LUHMES (cell line): Measurements from ENCODE around the genes NUP214 and PLPP7.

GRCh38 chr9:130499655-130500416 lies 55.1 kb downstream of the ASS1 start:
- PRO-cap = no peak

DNA sequence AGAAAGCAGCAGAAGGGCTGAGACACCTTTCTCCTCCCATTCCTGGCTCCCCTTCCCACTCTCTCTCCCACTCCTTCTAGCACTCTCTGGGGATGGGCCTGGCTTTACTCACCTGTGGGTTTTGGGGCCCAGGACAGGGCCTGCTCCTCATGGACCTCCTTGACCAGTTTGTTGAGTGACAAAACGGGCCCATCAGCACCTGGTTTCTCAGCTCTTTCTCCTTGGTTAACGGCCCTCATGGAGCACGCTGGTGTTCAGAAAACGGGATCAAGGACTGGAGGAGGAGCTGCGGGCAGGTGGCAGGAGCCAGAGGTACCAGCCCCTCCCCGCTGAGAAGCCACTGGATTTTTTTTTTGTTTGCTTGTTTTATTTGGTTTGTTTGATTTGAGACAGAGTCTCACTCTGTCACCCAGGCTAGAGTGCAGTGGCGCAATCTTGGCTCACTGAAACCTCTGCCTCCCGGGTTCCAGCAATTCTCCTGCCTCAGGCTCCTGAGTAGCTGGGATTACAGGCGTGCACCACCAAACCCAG lies 32.1 kb upstream of the FUBP3 start:
- PRO-cap = no peak

DNA sequence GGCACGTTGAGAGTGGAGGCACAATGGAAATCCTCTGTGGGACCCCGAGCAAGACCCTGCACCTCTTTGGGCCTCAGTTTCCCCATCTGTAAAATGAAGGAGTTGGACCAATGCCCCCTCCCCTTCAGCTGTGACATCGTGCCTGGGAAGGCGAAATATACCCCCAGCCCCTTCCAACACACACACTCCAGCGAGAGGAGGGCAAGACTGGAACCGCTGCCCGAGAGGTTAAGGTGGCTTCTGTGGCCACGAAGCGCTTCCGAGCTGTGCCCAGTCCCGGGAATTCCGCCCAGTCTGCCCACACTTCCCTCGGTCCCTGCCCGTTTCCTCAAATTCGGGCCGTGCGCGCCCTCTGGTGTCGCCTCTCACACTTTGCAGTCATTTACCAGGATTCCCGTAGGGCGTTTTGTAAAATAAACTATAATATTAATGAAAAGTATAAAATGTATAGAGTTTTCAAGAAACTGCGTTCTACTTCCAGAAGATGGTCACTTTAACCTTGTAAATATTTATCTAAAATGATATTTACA lies 11.2 kb upstream of the EXOSC2 start:
- PRO-cap = no peak

DNA sequence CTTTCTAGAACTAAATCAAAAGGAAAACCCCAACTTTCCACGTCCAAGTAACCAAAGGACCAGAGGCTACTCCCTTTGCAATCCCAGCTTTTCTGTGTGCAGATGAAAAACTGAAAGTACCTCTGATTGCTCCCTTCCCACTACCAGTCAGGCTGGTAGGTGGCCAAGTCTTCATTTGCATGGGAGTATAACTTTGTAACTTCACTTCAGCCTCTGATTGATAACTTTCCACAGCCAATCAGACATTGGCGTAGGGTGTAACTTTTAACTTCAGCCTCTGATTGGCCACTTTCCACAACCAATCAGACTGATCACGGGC lies 3.7 kb upstream of the EXOSC2 start:
- PRO-cap = bidirectional peak, plus-strand start outside the sequence, minus-strand start at position 162 of the sequence

GRCh38 chr9:130701179-130701965 lies 7.8 kb downstream of the EXOSC2 start:
- PRO-cap = no peak

- PRO-cap = no peak
Observed at GRCh38 chr9:130845549-130846153, 10.6 kb downstream of the ABL1 start.

GRCh38 chr9:130878216-130878792 lies 18.3 kb downstream of the QRFP start:
- PRO-cap = no peak

- PRO-cap = no peak
Observed at GRCh38 chr9:130893199-130894309, 3.1 kb downstream of the QRFP start.

DNA sequence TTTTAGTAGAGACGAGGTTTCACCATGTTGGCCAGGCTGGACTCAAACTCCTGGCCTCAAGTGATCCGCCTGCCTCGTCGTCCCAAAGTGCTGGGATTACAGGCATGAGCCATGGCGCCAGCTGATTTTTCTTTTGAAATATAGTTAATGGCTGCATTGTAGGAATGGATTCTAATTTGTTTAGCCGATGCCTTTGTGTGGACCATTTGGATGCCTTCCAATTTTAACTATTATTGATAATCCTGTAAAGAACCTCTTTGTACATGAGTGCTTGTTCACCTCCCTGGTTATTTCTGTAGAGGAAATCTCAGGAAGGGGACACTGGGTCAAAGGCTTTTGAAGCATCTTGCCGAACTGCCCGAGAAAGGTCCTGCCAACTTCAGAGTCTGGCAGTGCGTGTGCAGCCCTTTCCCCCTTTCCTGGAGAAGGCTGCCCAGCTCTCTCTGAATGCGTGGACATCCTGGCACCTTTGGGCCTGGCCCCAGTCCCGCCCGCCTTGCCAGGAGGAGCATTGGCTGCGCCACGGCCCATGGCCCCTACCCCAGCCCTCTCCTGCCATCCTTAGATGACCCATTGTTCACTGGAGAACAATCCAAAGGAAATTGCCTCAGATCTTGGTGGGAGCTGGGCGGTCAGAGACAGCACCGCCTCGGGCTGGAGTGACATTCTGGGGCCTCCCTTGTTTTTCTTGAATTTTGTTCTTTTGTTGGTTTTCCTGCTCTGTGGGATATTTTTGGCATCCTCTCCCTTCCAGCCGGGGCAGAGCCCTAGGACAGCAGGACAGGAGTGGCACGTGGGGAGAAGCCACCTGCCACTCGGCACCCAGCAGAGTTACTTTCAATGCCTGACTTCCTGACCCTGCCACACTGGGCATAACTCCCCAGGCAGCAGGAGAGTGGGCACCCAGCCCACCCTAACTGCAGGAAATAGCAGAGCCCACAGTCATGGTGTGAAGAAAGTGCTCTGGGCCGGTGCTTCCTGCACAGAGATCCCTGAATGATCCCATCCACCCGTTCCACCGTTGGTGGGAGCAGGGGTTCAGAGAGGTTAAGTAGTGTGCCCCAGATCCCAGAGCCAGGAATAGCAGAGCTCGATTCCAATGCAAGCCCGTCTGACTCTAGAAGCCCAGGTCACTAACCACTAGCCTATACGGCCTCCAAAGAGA lies 8.6 kb upstream of the NUP214 start:
- PRO-cap = no peak

- PRO-cap = bidirectional peak, plus-strand start at chr9:131125596, minus-strand start at chr9:131125435
Observed at GRCh38 chr9:131125081-131125747, at the start of gene NUP214. NUP214 (plus strand) TSS chr9:131125586.

GRCh38 chr9:131288799-131290029 lies at the start of gene PLPP7:
PLPP7 (plus strand) TSS chr9:131289723.
- PRO-cap = bidirectional peak, plus-strand start at chr9:131289477, minus-strand start at chr9:131289332; bidirectional peak, plus-strand start at chr9:131289867, minus-strand start at chr9:131289621

DNA sequence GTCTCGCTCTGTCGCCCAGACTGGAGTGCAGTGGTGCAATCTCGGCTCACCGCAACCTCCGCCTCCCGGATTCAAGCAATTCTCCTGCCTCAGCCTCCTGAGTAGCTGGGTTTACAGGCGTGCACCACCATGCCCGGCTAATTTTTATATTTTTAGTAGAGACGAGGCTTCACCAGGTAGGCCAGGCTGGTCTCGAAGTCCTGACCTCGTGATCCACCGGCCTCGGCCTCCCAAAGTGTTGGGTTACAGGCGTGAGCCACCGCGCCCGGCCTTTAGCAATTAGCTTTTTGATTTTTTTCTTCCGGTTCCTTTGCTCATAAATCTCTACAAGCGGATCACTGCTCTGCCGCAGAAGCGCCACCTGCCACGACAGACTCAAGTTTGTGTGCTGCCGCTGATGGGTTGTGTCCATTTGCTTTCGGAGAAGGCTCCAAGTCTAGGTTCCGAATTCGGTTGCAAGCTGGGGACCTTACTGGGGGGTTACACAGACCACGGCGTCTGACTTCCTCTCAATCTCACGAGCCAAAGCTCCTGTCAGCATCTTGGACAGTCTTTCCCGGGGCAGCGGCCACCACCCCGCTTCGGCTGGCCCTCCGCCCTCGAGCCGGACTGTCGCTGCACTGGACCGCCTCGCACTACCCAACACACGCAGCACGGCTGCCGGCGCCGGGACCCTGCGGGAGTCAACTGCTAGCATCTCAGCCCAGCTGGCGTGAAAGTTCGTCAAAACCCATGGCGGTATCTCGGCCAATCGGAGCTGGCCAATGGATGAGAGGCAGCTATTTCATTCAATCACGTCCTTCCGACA lies 20.9 kb upstream of the PRRC2B start:
- PRO-cap = bidirectional peak, plus-strand start outside the sequence, minus-strand start at position 677 of the sequence

DNA sequence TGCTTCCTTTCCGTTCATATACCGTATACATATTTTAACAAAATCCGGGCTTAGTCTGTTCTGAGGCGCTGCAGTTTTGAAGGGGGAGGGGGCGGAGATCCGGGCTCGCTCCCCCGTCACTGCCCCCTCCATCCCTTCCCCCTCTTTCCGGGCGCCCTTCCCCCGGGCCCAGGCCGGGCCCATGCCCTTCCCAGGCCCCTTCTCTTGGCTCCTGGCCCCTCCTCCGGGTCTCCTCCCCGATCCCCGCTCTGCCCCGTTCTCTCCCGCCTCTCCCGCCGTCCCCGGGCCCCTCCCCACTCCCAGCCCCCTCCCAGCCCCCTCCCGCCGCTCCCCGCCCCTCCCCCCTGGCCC lies 344 bp upstream of the PRRC2B start:
- PRO-cap = bidirectional peak, plus-strand start outside the sequence, minus-strand start at position 271 of the sequence

DNA sequence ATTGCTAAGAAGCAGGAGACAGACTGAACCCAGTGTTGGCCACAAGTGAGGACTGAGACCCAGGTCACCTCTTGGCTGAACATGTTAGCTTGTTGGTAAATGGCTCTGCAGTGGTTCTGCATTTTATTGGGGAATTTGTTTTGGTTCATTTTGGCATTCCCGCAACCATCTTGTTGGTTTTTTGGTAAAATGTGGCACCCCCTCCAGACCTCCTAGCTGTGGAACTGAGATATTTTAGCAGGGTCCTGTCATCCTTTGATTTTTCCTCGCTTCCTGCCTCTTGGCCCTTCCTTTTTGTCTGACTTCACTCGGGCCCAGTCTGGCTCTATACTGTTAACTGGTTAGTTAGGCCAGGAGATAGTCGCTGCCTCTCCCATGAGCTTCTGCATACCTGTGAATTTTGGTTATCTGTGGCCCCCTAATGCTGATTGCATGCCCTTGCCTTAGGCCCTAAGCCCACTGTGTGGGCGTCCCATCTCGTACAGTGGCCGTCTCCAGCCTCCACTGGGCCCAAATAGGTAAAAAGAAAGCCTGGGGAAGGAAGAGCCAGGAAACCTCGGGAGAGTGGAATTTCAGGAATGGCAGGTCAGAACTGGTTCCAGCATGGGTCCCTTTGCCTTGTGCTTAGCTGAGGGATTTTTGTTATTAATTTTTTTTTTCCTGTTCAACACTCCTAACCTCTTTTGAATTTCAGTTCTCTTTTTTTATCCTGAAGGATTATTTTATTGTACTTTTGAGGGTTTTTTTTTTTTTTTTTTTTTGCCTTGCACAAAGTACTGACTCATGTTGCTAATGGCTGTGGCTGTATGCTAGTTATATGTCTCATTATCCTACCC lies 3.2 kb downstream of the PRRC2B start:
- PRO-cap = no peak

DNA sequence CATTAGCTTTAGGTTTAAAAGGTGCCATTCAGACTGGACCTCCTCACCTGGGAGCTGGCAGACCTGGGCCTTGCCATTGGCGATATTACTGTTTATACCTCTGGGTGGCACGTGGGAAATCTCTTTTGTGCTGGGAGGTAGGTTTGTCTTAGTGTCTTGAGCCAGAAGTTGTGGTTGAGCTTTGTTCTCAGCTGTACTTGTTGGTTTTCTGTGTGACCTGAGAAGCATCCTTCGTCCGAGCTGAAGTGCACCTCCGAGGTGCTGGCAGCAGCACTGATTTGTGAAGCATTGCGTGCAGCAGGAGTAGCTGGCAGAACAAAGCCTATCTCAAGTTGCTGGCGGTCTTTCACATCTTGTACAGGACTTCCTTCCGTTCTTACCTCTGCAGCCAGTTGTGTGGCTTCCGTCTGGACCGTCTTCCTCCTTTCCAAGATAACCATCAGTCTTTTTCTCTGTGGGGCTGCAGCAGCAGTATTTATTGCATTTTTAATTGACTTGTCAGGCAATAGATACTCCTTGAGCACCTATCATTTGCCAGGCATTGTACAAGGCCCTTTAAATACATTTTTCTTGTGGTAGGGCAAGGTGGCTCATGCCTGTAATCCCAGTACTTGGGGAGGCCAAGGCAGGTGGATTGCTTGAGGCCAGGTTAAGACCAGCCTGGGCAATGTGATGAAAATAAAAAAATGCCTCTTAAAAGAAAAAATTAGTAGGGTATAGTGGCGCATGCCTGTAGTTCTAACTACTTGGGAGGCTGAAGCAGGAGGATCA lies 4.4 kb downstream of the PRRC2B start:
- PRO-cap = no peak

GRCh38 chr9:131403349-131403822 lies 9.5 kb downstream of the PRRC2B start:
- PRO-cap = no peak

- PRO-cap = no peak
Observed at GRCh38 chr9:131492837-131493920, 9.5 kb upstream of the POMT1 start.

GRCh38 chr9:131497646-131498684 lies 4.8 kb upstream of the POMT1 start:
- PRO-cap = no peak

- PRO-cap = no peak
Observed at GRCh38 chr9:131587665-131588108, 42.4 kb downstream of the PRRT1B start.

DNA sequence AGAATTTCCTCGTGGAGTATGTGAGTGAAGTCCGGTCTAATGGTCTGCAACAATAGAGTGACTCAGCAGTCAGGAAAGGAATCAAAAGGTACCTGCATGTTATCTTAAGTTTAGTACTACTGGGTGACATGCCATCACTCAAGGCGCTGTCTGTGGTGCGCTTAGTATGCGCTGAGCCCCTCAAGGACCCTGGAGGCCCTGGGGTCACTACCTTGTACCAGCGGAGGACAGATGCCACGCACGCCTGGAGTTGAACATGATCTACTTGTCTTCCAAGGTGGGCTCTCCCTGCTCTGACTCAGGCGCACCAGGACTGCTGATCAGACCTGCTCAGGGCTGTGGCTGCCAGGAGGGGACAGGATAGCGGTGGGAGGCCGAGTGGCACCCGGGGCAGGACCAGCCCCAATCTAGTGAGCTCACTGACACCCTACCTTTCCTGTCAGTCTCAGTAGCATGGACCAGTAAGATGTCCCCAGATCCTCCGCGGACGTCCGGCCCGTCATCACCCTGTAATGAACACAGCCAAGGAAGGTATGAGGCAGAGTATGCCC lies 50.6 kb downstream of the PRRT1B start:
- PRO-cap = no peak